ENCODE measurements around a stretch of chr17.

GRCh38 chr17:80785310-80785861 lies 206.3 kb upstream of the CHMP6 start:
- PRO-cap, result no peak
- RRBS, 2 experiments, result no CpG with 5 or more reads among the region's 12 CpGs

DNA sequence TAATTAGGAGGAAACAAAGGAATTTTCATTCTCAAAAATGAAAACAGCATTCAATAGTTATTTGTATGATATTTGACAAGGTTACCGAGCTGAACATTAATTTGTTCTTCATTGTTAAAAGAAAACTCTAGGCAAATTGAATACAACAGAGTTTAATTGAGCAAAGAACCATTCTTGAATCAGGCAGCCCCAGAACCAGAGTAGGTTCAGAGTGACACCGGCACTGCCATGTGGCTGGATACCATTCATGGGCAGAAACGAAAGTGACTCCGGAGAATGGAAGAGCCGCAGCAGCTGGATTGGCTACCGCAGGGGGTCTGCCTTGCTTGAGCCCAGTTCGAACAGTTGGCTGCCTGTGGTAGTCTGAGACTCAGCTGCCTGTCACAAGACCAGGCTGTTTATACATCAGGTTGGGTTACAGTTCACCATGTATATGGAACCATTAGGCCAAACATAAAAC lies 205.3 kb upstream of the CHMP6 start:
- PRO-cap, result no peak
- RRBS, 2 experiments, result no CpG with 5 or more reads among the region's 7 CpGs

- PRO-cap, result no peak
- RRBS, 2 experiments, result no CpG with 5 or more reads among the region's 14 CpGs
Measured at GRCh38 chr17:80832267-80832877, 159.3 kb upstream of the CHMP6 start.

GRCh38 chr17:80892060-80892540 lies 99.5 kb upstream of the CHMP6 start:
- PRO-cap, result unidirectional peak, plus-strand start at chr17:80892334
- RRBS, 2 experiments, result no CpG with 5 or more reads among the region's 24 CpGs

DNA sequence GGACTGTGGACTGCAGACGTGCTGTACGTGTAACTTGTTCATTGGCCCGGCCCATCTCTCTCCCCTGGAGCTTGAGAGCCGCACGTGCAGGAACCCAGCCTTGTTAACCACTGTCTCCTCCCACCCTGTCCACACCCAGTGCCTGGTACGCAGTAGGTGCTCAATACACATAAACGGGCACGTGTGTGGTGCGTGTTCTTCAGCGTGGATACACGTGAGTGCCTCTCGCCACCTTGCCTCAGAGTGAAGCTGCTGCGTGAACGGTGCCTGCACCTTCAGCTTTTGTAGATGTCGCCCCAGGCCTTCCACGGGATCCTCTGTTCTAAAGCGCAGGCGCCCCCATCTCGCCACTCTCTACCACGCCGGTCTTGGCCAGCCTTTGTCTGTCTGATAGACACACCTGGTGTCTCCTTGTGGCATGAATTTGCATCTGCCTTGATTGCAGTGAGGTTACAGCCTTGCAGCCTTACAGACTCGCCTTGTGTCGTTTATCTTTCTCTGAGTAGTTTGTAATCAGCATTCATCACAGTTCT lies 96.2 kb upstream of the CHMP6 start:
- PRO-cap, result no peak
- RRBS, 2 experiments, result no CpG with 5 or more reads among the region's 23 CpGs

GRCh38 chr17:80948583-80949611 lies 42.7 kb upstream of the CHMP6 start:
- PRO-cap, result no peak
- RRBS, 2 experiments, result no CpG with 5 or more reads among the region's 44 CpGs

DNA sequence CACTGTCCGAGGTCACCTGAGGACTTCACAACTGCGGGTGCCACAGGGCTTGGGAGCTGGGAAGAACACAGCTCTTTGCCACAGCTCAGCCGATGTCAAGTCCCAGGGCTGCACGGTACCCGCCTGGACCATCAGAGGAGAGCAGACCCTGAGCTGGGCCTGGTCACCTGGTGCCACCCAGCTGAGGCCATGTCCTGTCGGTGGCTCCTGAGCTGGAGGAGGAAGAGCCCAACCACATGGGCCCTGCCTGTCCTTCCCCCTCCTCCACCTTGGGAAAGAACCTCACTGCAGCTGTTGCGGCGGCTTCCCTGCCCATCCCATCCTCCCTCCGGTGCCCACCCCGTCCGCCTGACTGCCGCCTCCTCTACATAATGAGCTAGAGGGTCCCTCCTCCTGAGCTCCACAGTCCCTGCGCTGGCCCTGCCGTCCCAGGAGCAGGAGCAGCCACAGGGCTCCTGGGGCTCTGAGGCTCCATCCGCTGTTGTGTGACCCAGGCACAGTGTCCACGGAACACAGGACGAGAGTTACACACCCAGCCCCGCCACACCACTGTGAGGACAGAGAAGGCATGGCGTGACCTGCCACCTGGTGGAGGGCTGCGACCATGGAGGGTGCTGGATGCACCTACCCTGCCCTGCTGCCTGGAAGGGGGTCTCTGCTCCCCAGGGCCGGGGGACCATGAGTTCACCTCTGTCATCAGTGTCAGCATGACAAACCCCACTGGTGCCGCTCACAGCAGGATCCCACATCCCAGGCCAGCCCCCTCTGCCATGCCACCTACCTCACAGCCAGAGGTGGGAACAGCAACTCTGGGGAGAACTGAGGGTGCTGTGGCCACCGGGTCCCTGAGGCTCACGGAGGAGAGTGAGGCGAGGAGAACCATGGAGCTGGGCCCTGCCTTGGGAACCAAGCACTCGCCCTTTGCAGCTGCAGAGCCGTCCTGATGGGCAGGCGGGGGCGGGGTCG lies 21.4 kb upstream of the CHMP6 start:
- PRO-cap, result no peak
- RRBS, 2 experiments, result no CpG with 5 or more reads among the region's 30 CpGs

DNA sequence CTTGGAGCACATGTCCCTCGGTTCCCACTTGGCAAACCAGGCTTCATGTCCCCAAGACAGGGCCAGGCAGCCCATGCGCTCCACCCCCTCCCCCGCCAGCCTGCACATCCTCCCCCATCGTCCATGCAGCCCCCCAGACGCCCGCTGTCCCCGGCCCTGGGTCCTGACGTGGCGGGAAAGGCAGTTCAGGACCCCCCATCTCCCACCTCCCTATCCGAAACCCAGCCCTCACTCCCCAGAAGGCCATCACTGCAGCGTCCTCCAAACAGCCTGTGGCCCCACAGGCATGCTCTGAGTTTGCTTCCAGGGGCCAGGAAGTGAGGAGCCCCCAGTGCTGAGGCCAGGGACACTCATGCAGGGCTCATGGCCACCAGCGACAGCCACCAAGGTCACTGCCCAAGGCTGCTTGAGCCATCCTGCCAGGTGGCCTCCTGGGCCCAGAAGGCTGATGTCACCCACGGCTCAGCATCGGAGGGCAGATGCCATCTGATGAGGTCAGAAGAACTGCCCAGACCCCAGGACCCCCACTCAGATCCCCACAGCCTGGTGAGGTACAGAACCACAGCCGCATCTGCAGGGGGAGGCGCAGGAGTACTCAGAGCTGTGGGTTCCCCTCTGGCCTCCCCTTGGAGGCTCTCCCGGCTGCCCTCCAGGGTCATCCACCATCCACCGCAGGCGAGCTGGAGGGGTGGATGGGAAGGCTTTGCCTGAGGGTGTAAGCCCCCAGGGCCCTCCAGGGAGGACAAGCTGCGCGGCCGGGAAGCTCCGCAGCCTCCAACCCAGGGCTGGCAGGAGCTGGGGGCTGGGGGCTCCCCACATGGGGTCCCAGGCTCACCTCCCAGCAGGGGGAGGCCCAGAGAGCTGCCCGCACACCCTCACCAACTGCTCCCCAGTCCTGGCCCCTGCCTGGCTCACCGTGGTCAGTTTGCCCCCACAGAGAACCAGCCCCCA lies 20.2 kb upstream of the CHMP6 start:
- PRO-cap, result no peak
- RRBS, 2 experiments, result no CpG with 5 or more reads among the region's 25 CpGs

GRCh38 chr17:81027672-81028253 lies 7.2 kb upstream of the BAIAP2 start:
- PRO-cap, result no peak
- RRBS, 2 experiments, result 42 to 55% methylated on average over 10 to 13 of the region's 29 CpGs

DNA sequence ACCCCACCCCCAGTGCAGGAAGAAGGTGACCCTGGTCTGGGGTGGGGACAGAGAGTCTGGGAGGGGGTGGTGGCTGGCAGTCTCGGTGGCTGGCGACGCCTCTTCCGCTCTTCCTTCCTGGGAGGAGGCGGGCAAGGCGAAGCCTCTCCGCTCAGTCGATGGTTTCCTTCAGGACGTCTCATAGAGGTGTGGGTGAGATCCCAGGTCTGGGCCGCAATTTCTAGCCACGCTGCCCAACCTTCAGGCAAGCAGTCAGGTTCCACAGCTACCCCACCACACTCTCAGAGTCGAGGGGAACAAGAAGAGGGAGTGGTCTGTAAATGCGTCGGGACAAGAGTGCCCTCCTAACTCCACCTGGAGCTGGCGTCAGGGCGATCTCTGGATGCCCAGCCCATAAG lies 2.8 kb upstream of the BAIAP2 start:
- PRO-cap, result no peak
- RRBS, 2 experiments, result no CpG with 5 or more reads among the region's 16 CpGs

DNA sequence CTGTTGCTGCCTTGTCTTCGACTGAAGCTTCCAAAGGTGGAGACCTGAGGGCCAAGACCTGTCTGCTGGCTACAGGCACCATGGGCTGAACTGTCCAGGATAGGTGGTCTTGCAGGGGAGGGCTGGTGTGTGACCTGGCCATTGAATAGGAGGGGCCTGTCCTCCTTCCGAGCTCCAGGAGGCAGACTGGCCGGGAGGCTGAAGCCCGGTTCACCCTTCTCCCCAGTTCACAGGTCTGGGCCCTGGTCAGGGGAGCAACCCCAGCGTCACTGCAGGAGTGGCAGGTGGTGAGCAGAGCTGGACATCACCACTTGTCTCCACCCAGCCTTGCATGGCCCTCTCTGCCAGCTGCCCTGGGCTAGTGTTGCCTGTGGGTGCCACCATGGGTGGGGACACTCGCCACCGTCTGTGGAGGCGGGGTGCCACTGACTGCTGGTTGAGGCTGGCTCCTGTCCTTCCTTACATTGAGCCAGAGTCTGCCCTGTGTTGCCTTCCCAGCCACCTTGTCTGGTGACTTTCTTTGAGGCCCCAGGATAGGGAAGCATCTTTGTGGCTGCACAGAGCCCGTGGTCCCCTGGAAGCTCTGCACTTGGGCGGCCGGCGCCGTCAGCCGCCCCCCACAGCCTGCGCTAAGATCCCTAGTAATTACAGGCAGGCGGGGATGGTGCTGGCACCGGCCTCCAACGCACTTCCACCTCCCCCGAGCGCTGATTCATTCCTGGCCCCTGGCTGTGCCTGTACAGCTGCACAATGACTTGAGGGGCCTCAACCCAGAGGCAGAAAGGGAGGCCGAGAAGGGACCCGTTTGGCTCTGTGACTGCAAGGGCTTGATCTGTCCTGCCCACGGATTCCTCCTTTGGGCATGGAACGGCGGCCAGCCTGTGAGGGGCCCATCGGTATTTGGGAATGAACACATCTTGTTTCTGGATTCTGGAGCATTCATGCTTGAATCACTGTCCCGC lies 5.0 kb downstream of the BAIAP2 start:
- PRO-cap, result no peak
- RRBS, 2 experiments, result 2% methylated on average over 7 of the region's 27 CpGs

GRCh38 chr17:81097795-81098323 lies 62.9 kb downstream of the BAIAP2 start:
- PRO-cap, result no peak
- RRBS, 2 experiments, result 43 to 48% methylated on average over 5 of the region's 17 CpGs

GRCh38 chr17:81248440-81249198 lies 9.5 kb downstream of the NDUFAF8 start:
- PRO-cap, result no peak
- RRBS, 2 experiments, result 96% methylated on average over 2 of the region's 25 CpGs; no CpG with 5 or more reads in 1 of the 2 experiments

- PRO-cap, result no peak
- RRBS, 2 experiments, result 74 to 75% methylated on average over 10 to 12 of the region's 28 CpGs
Measured at GRCh38 chr17:81258133-81258785, 19.1 kb downstream of the NDUFAF8 start.

DNA sequence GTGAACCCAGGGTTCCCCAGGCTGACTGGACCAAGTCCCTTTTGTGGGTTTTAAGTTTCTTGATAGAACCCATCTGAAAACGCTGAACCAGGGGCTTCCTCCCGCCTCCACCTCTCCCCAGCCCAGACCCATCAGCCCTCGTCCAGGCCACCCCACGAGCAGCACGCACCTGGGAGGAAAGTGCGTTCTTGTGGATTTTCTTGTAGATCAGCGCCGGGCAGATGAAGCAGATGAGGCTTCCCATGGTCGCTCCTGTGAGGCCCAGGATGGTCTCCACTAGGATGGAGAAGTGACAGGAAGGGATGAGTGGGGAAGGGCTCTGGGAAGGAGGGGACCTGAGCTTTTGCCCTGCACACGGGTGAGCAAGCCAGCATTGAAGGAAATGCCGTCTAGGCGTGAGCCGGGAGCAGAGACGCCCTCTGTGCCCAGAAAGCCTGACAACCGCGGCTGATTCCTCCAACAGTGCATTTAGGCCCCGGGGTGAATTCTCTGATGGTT lies 24.3 kb downstream of the SLC38A10 start:
- PRO-cap, result no peak
- RRBS, 2 experiments, result 90 to 93% methylated on average over 5 of the region's 17 CpGs

- PRO-cap, result no peak
- RRBS, 2 experiments, result no CpG with 5 or more reads among the region's 12 CpGs
Measured at GRCh38 chr17:81298477-81299031, 3.4 kb upstream of the SLC38A10 start.

- PRO-cap, result no peak
- RRBS, 2 experiments, result 46 to 47% methylated on average over 3 of the region's 16 CpGs
Measured at GRCh38 chr17:81299195-81299815, 4.2 kb upstream of the SLC38A10 start.

- PRO-cap, result no peak
- RRBS, 2 experiments, result no CpG with 5 or more reads among the region's 26 CpGs
Measured at GRCh38 chr17:81337075-81338108, 42.3 kb upstream of the SLC38A10 start.

GRCh38 chr17:81372042-81372803 lies 23.0 kb upstream of the BAHCC1 start:
- PRO-cap, result no peak
- RRBS, 2 experiments, result 41 to 57% methylated on average over 6 of the region's 22 CpGs

- PRO-cap, result no peak
- RRBS, 2 experiments, result 43% methylated on average over 2 of the region's 17 CpGs; no CpG with 5 or more reads in 1 of the 2 experiments
Measured at GRCh38 chr17:81379578-81379967, 15.7 kb upstream of the BAHCC1 start.